Right lobe of liver (tissue), 4 donors: ENCODE measurements around a stretch of chr3.

DNA sequence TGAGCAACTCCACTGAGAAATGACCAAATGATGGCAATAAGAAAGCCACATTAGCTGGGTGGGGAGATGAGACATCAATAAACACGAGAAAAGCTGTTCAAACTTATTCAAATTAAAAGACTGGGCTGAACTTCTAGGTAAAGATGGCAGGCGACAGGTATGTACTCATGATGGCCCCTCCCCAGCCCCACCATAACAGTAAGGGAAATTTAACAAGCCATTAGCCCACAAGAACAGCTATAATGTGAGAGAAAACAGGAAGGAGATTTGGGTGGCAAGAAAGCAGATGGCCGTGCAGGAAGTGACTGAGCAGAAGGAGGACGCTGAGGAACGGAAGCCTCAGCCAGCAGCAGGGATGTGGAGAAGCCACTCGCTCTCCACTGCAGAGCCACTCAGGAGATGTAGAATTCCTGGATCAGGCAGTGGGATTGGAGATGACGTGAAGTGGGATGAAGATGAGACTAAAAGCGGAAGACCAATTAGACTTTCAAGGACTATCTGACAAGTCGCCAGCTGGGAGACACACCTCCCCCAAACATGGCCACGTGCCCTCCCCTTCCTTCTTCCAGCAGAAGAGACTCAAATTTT, 31.1 kb downstream of the PRR23E start:
- PRO-cap, 4 experiments, result no peak in any of the 4 experiments
- RAMPAGE, long total RNA, 2 experiments, result no peak in any of the 2 experiments

GRCh38 chr3:127303930-127304459, 16.1 kb upstream of the PRR20G start:
- PRO-cap, 4 experiments, result no peak in any of the 4 experiments
- RAMPAGE, long total RNA, 2 experiments, result no peak in any of the 2 experiments

GRCh38 chr3:127542243-127543274, 48.0 kb downstream of the TPRA1 start:
- PRO-cap, 4 experiments, result no peak in any of the 4 experiments
- RAMPAGE, long total RNA, 2 experiments, result no peak in any of the 2 experiments

- PRO-cap, 4 experiments, result no peak in any of the 4 experiments
- RAMPAGE, long total RNA, 2 experiments, result no peak in any of the 2 experiments
Observed at GRCh38 chr3:127588825-127589583, 1.5 kb downstream of the TPRA1 start.

DNA sequence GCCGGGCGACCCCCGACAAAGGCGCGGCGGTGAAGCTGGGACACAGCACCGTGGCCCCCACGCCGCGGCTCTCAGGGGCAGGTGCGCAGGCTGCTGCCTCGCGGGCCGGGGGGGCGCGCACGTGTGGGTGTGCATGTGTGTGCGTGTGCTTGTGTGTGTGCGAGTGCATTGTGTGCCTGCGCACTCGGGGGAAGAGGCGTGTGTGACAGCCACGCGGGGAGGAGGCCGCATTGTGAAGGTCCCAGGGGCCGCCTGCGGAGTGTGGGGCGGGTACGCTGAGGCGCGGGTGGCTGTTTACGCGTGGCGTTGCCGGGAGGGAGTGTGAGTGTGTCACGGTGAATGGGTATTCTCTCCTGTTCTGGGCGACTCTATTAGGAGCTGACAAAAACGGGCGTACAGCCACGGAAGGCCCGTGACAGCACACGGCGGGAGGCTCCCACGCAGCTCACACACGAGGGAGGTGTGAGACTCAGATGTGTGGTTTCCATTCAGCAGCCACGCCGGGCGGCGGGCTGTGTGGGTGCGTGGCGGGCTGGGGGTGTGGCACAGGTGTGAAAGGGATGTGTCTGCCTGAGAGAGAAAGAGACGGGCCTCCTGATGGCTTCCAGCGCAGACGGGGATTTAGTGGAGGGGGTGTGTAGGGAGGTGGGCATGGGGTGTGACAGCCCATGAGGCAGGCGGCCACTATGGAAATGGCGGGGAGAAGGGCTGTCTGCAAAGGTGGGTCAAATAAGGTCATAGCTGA, 674 bp downstream of the PODXL2 start:
- PRO-cap, 4 experiments, result no peak in any of the 4 experiments
- RAMPAGE, long total RNA, 2 experiments, result no peak in any of the 2 experiments

DNA sequence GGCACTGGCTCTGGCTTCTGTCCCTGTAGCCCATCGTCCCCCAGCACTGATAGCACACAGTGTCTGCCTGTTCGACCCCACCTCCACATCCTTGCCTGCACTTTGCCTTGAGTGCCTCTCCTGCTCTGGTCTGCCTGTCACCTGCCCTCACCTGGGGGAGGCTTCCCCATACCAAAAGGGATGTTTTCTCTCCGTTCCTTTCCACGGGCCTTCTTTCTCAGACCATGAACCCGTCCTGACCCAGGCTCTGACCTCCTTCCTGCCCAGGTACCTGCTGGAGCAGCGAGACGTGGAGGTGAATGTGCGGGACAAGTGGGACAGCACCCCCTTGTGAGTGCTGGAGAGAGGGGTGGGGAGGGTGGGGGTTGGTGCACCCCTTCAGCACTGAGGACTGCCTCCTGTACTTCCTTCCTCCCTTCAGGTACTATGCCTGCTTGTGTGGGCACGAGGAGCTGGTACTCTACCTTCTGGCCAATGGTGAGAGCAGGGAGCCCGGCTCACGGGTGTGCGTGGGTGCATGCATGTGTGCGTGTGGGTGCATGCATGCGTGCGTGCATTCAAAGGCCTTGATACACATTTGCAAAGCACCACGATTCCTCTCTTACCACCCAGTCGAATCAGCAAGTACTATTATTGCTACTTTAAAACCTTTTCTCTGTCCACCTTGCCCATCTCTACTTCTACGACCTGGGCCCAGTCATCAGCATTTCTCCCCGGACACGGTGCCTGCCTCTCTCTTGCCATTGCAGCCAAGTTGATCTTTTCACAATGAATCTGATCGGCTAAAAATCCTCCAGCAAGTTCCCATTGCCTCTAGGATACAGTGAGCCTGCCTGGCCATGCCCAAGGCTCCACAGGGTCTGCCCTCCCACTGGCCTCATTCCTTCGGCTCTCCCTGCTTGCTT, 1.6 kb downstream of the ABTB1 start:
- PRO-cap, 4 experiments, result no peak in any of the 4 experiments
- RAMPAGE, long total RNA, 2 experiments, result no peak in any of the 2 experiments

GRCh38 chr3:127713824-127714708, 41.3 kb downstream of the ABTB1 start:
- PRO-cap, 4 experiments, result no peak in any of the 4 experiments
- RAMPAGE, long total RNA, 2 experiments, result no peak in any of the 2 experiments

DNA sequence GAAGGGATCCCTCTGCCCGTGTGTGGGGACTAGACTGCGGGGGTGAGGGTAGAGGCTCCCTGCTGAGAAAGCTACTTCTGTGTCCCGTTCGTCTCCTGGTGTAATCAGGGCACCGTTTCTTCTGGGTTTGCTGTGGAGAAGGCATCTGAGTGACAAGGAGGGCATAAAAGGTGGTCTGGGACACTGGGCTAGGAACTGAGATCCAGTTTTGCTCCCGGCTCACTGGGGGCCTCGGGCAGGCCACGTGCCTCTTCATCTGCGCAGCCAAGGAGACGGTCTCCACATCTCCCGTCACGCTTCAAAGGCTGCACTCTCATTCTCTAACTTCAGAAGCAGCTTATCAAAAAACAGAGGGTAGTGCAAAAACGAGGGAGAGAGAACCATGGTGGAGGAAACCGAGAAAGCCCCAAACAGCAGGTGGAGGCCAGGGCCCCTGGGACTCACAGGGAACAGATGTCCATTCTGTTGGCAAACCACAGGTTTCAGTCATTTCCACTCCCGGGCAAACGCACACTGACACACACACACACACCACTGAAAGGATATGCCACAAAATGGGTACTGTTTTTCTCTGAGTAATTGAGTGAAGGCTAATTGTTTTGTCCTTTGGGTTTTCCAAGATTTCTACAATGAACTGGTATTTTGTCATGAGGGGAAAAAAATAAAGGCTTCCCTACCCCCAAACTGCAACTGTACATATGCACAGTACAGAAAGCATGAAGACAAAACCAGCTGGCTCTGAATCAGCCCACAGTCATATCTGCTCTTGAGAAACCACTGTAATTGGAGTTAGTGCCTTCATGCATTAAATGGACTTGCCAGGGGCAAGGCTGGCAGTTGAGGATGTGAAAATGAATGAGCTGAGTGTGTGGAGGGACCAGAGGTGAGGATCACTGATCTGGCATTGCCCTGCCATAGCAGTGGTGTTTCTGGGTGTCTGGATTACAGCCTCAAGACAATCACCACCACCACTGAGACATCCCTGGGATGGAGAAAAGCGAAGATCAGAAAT, 71.9 kb downstream of the MGLL start:
- PRO-cap, 4 experiments, result no peak in any of the 4 experiments
- RAMPAGE, long total RNA, 2 experiments, result no peak in any of the 2 experiments

DNA sequence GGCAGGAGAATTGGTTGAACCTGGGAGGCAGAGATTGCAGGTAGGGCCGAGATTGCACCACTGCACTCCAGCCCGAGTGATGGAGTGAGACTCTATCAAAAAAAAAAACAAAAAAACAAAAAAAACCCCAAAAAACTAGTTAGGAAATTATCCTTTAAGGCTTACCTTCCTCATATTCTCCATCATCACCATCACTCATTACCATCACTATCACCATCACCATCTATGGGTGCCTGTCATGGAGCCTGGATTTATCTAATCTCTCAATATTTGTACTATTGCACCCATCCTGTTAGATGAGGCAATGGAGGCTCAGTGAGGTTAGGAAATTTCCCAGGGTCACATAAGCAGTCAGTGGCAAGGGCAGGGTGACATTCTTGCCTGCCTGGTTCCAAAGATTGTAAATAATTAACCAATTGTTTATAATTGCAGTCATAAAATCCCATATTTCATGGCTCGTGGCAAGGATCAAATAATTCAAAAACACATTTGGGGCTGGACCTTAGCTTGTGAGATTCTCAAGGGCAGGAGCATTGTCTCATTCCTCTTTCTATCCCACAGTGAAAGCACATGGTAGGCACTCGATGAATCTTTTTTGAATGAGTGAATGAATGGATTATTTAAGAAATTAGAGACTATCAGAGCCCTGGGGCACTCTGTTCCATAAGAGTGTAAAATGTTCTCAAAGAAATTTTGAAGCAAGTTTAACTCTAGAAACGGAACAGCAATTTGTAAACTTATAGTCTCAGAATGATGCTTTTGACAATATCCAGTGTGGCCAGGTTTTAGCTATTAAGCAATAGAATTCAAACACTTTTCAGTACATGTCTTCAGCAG, 55.1 kb downstream of the MGLL start:
- PRO-cap, 4 experiments, result peak in 1 of 4 experiments; most common plus-strand start position 350 of the sequence (in 1)
- RAMPAGE, long total RNA, 2 experiments, result no peak in any of the 2 experiments

GRCh38 chr3:127770957-127771560, 51.3 kb downstream of the MGLL start:
- PRO-cap, 4 experiments, result no peak in any of the 4 experiments
- RAMPAGE, long total RNA, 2 experiments, result no peak in any of the 2 experiments

DNA sequence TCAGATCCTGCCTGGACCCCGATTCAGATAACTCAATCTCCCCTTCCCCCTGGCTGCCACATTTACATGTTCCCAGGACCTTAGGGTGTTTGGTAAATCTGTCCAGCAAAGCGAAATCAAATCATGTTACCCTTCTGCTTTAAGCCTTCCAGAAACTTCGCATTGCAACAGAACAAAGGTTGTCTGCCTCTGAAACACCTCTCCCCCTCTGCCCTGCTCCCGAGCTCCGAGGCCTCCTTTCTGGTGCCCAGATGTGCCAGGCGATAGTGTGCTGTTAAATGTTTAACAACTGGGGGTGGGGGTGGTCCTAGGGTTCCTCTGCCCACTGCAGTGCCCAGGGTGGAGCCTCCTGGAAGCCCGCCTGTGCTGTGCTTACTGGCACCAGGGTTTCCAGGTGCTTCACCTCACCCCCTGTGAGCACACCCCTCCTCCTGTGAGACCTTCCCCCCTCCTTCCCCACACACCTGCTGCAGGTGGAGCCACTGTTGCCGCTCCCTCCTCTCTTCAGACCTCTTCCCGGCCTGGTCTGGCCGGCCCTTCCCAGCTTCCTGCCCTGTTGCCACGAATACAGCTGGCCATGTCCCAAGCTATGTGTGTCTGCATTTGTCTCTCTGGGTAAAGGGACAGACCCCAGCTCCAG, 37.4 kb downstream of the MGLL start:
- PRO-cap, 4 experiments, result peak in 3 of 4 experiments; most common plus-strand start position 175 of the sequence (in 1); most common minus-strand start position 528 of the sequence (in 2)
- RAMPAGE, long total RNA, 2 experiments, result no peak in any of the 2 experiments

GRCh38 chr3:127816675-127817467, 5.4 kb downstream of the MGLL start:
- PRO-cap, 4 experiments, result no peak in any of the 4 experiments
- RAMPAGE, long total RNA, 2 experiments, result no peak in any of the 2 experiments

DNA sequence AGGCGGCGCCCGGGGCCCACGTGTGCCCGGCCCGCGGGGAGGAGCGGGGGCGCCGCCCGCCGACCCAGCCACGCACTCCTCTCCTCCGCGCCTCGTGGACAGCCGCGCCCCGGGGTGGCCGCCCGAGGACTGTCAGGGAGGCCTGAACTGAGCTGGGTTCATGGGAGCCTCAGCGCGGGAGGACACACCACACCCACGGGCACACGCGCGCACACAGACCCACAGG, 893 bp upstream of the MGLL start:
- PRO-cap, 4 experiments, result peak in 4 of 4 experiments; most common plus-strand start position 75 of the sequence (in 2); most common minus-strand start position 134 of the sequence (in 3)
- RAMPAGE, long total RNA, 2 experiments, result no peak in any of the 2 experiments

DNA sequence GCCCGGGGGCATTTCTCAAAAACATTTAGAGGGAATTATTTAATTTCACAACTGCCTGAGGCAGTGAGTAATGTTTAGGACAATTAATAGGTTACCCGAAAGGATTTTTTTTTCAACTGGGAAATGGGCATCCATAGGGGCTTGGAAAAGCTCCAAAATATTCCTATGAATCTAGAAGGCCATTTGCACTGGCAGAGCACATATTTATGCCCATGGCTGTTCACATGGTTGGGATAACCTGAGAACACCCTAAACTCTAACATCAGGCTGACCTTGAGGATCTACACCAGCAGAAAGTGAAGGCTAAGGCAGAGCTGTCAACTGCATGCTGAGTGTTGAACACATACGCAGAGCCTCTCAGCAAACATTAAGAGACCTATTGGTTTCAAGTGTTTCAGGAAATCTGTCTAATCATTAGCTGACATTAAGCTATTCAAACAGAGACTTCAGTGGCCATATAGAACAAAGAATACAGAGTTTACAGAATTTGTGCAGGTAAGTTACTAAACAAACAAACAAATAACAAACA, 16.2 kb upstream of the SEC61A1 start:
- PRO-cap, 4 experiments, result peak in 4 of 4 experiments; most common minus-strand start position 298 of the sequence (in 4)
- RAMPAGE, long total RNA, 2 experiments, result no peak in any of the 2 experiments

- PRO-cap, 4 experiments, result no peak in any of the 4 experiments
- RAMPAGE, long total RNA, 2 experiments, result no peak in any of the 2 experiments
Observed at GRCh38 chr3:128323452-128324160, 143.1 kb downstream of the DNAJB8 start.

GRCh38 chr3:128335500-128336022, 131.1 kb downstream of the DNAJB8 start:
- PRO-cap, 4 experiments, result no peak in any of the 4 experiments
- RAMPAGE, long total RNA, 2 experiments, result no peak in any of the 2 experiments

- PRO-cap, 4 experiments, result no peak in any of the 4 experiments
- RAMPAGE, long total RNA, 2 experiments, result no peak in any of the 2 experiments
Observed at GRCh38 chr3:128480007-128480790, 12.8 kb downstream of the GATA2 start.

GRCh38 chr3:128487596-128488210, 5.3 kb downstream of the GATA2 start:
- PRO-cap, 4 experiments, result peak in 4 of 4 experiments; most common plus-strand start chr3:128488057 (in 1); most common minus-strand start chr3:128487931 (in 4)
- RAMPAGE, long total RNA, 2 experiments, result start-site peak on the minus strand in 1 of 2 experiments, at chr3:128487927-128487931 at its widest, 10 reads per replicate

- PRO-cap, 4 experiments, result peak in 2 of 4 experiments; most common minus-strand start chr3:128605355 (in 2)
- RAMPAGE, long total RNA, 2 experiments, result no peak in any of the 2 experiments
Observed at GRCh38 chr3:128605284-128605633, 45.4 kb downstream of the RPN1 start.

DNA sequence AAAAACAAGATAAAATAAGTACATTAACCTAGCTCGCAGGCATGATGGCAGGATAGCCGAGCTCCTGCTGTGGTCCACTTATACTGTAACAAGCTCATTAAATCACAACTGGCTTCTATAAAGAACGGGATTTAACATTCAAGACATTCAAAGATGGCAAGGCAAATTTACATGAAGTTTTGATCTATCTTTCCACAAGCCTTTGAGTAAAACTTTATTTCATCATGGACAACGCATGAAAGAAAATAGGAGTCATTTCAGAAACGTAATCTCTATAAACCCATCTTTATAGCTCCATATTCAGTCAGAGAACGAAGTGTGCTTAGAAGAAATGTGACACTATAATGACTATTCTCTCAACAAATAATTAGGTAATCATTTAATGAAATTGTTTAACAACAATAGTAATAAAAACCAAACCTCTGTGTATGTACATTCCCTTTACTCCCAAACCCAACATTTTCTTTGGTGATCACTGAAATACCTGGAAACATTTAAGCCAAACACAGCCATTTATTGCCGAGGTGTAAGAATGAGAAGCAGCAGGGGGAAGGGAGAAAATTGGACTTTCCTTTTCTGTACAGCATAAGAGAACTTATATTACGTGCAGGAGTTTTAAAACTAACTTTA, 1.3 kb downstream of the RPN1 start:
- PRO-cap, 4 experiments, result no peak in any of the 4 experiments
- RAMPAGE, long total RNA, 2 experiments, result no peak in any of the 2 experiments